Measurements from ENCODE around the genes ARHGAP17, HS3ST4 and KDM8.

DNA sequence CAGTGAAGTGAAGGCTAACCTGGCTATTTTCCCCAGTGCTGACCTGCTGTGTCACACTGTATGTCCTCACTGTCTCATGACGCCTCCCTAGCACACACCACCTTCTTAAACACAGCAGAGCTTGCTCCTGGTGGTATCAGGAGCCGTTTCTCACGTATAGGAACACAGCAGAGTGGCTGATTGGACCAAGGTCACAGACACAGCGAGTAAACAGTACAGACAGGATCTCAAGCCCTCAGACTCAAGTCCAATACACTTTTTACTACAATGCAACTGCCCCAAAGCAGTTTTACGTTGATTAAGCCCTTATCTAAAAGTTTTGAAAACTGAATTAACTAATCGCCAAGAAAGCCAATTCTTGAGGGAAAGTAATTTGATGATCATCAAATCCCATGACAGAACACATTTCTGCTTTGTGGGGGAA, 15.3 kb downstream of the ARHGAP17 start:
- RRBS = no CpG with 5 or more reads among the region's 6 CpGs

DNA sequence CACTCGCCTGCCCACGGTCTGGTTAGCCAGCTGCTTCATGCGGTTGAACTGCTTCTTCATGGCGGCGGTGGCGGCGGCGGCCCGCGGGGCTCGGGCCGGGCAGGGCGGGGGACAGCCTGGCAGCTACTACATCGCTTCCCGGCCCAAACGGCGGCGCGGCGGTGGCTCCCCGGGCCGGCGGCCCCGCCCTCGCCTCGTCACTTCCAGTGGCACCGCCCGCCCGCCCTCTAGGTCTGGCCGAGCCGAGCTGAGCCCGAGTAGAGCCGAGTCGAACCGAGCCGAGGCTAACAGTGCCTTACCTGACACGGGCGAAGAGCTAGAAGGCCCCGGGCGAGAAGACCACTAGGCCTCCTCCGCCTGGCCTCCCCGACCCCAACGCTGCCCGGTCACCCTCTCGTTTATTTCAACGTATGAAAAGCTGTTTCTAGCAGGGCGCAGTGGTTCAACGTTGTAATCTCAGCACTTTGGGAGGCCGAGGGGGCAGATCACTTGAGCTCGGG, at the start of gene ARHGAP17:
ARHGAP17 (minus strand) TSS at position 168 of the 500 bp plus-strand sequence.
- RRBS = 1% methylated on average over 10 of the region's 50 CpGs

GRCh38 chr16:25106185-25107020, 5.1 kb upstream of the LCMT1 start:
- RRBS = no CpG with 5 or more reads among the region's 35 CpGs

DNA sequence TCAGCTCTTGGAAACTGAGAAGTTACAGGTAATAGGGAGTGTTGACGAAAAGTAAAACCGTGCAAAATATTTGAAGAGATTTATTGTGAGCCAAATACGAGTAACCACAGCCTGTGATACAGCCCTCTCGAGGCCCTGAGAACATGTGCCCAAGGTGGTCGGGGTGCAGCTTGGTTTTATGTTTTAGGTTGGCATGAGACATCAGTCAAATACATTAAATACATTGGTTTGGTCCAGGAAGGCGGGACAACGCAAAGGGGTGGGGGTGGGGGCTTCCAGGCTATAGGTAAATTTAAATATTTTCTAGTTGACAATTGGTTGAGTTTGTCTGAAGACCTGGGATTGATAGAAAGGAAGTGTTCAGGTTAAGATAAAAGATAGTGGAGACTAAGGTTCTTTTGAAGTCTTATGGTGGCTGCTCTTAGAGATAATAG, 1.1 kb upstream of the ZKSCAN2 start:
- RRBS = no CpG with 5 or more reads among the region's 7 CpGs

DNA sequence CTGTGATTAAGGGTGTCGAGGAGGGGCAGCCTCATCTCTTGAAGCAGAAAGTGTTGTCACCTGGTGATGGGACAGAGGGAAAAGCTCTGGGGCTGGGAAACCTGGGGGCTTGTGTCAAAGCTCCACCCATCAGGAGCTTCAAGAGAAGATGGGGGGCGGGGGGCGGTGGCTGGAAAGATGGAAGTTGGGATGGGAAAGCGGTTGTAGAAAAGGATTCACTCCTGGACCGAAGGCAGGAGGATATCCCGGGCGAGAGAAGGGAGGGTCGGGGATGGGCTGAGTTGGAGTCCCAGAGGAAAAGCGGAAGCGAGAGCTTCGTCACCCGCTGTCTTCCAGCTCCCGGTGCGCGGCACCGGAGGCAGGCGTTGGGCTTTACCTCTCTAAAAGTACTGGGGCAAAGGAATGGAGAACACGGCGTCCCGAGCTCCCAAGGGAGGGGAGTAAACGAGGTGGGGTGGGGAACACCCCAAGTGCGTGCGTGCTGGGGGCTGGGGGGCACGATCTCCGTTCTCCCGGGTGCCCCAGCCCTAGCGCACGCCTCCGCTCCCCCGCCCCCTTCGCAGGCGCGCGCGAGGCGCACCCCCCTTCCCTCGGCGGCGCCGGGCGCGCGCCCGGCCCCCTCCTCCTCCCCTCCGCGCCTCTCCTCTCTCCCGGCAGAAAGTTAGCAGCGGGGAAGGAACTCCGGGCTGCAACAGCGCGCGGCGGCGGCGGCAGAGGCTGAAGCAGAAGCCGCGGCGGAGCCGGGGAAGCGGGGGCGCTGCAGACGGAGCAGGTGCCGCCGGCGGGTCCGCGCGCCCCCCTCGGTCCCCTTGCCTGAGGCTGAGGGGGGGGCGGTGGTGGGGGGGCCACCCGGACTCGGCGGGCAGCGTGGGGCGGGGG, at the start of gene HS3ST4:
HS3ST4 (plus strand) TSS at position 626 of the 879 bp plus-strand sequence.
- RRBS = 1% methylated on average over 32 of the region's 75 CpGs

- RRBS = no CpG with 5 or more reads among the region's 4 CpGs
Measured at GRCh38 chr16:26598310-26598870, 468.3 kb upstream of the C16orf82 start.

DNA sequence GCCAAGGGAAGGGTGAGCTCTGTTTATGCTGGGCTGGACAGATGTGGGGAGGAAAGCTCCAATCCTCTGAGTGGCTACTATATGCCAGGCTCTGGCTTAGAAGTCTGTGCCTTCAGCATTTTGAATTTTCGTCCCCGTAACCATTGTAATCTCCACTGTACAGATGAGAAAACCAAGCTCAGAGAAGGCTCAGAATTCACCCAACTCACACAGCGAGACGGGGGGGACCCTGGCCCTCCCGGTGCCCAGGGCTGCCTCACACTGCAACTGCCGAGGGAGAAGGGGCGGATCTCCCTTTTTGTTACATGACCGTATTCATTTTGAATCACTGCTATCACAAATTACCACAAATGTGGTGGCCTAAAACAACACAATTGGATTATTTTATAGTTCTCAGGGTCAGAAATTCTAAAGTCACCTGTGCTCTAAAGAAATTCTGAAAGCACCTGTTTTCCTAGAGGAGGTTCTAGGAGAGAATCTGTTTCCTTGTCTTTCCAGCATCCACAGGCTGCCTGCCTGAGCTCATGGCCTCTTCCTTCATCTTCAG, 75.2 kb upstream of the C16orf82 start:
- RRBS = no CpG with 5 or more reads among the region's 8 CpGs

- RRBS = 2% methylated on average over 17 of the region's 77 CpGs
Measured at GRCh38 chr16:27203076-27204202, at the start of gene KDM8. KDM8 (plus strand) TSS chr16:27203526.

- RRBS = no CpG with 5 or more reads among the region's 16 CpGs
Measured at GRCh38 chr16:27238026-27238669, 30.4 kb downstream of the NSMCE1 start.

GRCh38 chr16:27245121-27245664, 23.4 kb downstream of the NSMCE1 start:
- RRBS = no CpG with 5 or more reads among the region's 7 CpGs

DNA sequence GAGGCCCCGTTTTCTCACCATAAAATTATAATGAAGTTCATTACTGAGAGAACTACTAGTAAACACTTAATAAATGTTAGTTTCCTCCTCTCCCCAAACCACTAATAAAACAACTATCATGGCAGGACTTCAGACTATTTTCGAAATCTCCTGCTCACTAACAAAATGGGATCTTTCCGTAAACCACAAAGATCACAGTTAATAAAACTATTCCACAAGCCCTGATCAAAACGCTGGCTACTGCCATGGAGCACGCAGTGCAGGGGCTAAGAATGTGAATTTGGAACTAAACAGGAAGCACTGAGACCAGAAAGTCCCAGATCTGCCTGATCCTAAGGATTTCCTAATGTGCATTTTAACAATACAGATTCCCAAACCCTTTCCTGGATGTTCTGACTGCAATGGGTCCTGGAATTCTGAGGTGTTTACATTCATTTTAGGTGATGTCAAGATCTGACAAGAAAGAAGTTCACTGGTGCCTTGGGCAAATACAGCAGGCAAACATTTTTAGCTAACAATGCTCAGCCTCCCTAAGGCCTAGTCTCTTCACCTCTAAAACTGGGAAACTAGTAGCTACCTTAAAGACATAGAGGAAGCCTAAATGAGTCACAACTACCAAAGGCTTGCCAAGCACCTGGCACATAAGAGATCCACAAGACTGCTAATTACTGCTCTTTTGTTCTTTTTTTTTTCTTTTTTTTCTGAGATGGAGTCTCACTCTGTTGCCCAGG, 10.3 kb downstream of the NSMCE1 start:
- RRBS = no CpG with 5 or more reads among the region's 5 CpGs

DNA sequence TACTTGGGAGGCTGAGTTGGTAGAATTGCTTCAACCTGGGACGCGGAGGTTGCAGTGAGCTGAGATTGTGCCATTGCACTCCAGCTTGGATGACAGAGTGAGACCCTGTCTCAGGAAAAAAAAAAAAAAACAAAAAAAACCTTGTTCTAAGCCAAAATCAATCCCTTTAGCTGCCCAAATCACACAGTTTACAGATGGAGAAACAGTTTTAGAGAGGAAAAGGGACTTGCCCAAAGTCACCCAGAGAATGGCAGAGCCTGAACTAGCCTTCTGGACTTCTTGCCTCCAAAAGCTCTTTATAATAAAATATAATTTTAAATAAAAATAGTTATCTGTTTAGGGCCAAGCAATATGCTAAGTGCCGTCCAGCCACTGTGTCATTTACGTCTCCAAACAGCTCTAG, 35.6 kb upstream of the IL21R start:
- RRBS = no CpG with 5 or more reads among the region's 4 CpGs

DNA sequence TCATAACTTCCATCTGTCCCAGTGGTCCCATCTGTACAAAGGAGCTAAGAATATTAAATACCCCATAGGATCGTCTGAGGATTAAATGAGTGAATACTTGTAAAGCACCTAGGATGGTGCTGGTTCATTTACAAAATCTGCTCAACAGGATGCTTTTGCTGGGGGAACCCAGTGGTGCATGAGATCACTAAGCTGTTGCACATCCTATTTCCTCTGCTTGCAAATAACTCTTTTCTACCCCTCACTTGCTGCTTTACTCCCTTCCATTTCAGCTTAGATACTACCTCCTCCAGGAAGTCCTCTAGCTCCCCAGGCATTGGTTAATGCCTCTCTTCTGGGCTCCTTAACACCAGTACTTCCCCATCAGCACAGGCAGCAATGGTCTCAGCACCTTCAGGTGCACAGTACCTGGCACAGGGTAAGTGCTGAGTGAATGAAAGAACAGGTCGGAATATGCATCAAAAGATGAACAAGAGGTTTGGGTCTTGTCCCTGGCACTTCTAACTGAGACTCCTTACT, 24.3 kb upstream of the IL21R start:
- RRBS = no CpG with 5 or more reads among the region's 2 CpGs

- RRBS = no CpG with 5 or more reads among the region's 15 CpGs
Measured at GRCh38 chr16:27402760-27403250, 831 bp downstream of the IL21R start.

DNA sequence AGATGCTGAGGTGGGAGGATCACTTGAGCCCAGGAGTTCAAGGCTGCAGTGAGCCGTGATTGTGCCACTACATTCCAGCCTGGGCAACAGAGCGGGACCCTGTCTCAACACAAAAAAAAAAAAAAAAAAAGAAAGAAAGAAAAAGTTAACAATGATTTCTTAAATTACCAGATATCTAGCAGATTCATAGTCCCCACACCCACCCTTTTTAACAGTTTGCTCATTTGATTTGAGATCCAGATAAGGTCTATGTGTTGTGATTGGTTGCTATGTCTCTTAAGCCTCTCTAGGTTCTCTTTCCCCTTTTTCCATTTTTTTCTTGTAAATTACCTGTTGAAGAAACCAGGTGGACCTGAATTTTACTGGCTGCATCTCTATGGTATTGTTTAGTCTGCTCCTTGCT, 213.6 kb downstream of the KATNIP start:
- RRBS = no CpG with 5 or more reads among the region's 2 CpGs

DNA sequence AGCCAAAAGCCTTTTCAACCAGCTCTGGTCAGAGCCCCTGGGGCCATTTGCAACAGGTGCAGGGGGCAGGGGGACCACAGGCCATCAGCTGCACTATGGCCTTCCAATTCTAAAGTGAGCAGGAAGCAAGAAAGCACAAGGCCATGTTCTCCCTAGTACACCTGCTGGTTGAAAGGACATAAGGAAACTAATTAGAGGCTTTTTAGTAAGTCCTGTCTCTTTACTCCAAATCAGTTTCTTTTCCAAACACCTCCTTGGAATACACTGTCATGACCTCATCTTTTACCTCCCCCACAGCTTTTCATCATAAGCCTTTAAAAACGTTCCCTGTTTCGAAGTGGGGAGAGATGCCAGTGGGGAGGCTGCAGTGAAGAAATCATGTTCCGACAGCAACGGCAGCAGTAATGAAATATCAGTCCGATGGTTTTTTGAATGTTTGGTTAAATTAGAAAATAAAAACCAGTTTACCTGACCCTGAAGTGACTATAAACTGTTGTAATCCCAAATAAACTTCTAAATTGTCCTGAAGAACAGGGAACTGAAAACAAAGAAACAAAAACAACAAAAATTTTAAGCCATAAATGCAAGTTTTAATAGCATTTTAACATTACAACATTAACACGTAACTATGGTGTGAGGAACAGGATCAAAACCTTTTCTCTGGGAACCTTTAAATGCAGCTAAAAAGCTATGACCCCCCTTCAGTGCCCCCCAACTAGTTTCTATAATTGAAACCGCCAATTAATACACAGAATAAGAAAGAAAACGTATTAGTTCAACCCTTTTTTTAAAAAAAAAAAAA, 68.6 kb upstream of the GSG1L start:
- RRBS = no CpG with 5 or more reads among the region's 8 CpGs

DNA sequence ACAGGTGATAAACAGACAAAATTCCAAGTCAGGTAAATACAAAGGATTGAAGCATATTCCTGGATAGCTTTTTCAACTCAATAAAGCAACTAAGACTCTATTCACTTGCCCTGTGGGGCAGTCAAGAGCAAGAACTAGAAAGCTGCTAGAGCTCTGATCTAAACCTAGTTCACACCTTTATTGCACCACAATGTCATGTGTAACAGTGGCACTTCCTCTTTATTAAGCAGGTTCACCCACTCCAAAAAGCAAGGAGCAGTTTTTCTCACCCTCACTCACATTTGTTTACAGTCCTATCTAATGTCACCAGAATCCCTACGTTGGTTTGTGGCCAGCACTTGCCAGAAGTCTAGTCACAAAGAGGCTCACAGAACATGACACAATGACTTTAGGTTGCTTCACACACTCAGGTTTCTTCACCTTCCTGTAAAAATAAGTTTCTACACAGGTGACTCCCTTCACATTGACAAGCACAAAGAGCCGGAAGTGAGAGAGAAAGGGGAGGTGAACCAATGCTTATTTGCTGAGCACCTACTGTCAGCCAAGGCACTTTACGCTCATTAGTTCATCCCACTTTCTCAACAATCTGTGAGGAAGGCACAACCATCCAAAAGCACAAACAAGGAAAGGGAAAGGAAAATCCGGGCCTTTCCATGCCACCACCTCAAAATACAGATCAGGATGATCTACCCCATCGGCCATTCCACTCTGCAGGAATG, 70.7 kb downstream of the XPO6 start:
- RRBS = no CpG with 5 or more reads among the region's 5 CpGs

GRCh38 chr16:28165603-28166222, 46.1 kb downstream of the XPO6 start:
- RRBS = no CpG with 5 or more reads among the region's 2 CpGs

DNA sequence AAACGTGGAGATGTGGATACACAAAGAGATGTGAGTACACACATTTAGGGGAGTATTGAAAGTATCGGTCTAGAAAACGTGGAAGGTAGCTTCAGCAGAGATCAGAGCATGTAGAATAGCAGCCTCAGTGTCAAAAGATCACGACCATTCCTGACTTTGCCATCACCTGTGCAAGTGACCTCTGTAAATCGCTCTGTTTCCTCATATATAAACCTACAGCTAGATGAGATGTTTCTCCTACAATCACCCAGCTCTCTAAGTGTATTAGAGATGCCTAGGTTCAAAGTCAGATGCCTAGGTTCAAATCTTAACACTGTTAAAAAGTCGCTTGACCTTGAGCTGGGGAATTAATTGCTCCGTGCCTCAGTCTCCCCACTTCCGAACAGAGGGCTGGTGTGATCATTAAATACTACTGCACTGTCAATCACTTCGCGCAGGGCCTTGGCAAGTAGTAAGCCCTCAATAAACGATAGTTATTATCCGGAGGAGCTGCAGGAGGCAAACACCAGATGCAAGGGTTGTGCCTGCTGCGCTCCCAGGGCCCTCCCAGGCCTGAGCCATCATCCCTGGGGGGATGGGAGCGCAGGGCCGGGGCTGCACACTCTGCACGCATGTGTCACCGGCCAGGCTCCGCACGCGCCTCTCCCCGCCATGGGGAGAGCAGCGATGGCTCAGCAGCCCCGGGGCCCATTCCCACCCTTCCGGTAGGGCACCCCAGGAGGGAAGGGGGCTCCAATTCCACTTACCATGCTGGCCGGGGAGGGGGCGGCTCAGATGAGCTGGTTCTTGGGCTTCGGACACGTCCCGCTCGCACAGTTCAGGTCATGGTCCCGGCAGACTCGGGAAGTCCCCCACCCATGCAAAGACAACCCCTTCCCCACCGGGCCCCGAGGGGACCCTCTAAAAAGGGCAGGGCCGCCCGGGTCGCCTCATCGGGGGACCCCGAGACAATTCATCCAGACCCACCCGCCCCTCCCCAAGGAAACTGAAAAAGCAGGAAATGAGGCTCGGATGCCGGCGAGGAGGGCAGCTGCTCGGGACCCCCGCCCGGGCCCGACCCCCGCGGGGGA, 810 bp downstream of the XPO6 start:
- RRBS = 2% methylated on average over 17 of the region's 49 CpGs

DNA sequence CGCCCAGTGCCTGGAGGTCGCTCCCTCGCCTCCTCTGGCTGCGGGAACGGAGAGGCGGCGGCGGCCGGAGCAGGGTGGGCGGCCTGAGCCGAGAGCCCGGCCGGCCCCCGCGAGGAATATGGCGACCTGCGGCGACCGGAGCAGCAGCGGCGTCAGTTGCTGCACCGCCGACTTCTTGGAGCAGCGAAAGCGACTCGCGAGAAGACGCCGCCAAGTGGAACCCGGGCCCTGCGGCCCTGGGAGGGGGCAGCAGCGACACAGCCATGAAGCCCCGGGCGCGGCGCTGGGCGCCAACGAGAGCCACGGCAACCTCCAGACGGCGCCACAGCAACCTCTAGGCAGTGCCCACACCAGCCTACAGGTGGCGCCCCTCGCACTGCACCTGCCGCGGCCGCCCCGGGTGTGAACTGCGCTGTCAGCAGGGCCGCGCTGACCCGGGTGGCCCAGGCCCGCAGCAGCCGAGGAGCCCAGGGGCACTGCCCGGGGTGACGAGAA, 1.3 kb upstream of the NPIPB6 start:
- RRBS = 0% methylated on average over 3 of the region's 55 CpGs

Data from AG09319 (cell line).